Amniotic epithelial cell (primary cell): ENCODE results near the genes LRMDA and KCNMA1.

DNA sequence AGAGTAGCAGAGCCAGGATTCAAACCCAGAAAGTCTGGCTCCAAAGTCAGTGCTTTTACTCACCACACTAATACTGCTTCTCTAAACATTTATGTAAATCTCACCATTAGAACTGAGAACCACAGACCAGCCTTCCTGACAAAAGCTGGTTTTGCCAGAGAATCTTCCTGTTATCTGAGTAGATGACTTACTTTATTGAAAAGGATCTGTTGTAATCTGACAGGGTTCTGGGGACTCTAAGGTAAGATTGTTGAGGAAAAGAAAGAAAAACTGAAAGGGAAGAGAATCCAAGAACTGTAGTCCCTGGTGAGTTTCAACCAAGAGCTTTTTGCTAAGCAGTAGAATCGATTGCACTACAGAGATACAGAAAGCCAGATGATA, 153.5 kb upstream of the KAT6B start:
- RRBS, result no CpG with 5 or more reads among the region's 1 CpG

DNA sequence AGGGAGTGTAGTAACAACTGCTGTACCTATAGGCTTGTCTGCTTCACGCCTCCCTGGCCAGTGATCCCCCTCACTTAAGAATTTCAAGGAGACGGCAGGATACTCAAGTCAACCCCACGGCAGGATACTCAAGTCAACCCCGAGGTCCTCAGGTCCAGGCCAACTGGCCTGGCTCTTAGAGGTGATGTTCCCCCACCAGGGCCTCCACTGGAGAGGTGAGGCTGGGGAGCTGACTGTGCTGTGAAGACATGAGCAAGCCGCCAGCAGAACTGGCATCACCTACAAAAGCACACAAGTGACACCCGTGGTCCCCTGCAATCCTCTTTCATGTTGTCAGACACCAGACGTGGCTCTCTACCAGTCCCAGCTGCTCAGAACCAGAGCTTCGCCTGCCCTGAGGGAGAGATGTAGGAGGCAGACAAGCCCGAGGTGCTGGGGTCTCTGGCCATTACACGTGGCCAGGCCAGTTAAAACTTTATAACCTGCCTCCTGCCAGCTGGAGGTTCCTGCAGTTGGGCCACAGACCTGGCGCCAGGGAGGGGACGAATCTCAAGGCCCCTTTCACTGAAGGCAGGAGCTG, 2.3 kb downstream of the COMTD1 start:
- RRBS, result no CpG with 5 or more reads among the region's 12 CpGs

DNA sequence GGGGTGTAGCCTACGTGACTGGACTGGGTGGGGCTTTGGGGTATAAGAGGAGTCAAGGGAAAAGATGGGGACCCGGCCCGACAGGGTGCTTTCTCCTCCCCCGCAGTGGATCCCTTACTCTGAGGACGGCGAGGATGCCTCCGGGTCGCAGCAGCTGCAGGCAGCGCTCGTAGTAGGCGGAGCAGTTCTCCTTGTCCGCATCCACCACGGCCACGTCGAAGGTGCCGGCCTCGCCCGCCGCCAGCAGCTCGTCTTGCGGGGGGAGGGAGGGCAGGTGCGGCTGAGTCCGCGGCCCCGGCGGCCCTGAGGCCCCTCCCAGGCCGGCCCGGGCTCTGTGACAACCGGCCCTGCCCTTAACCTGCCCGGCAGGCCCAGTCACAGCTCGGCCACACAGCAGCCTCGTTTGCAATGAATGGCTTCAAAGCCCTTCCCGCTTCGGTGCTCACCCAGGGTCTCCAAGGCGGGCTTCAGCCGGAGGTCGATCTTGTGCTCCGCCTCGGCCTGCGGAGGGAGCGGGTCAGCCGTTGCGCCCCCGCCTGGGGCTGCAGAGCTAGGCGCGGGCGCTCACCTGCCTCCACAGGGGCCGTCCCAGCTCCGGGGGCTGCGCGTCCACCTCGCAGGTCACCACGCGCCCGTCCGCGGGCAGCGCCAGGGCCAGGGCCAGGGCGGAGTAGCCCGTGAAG, 1.1 kb downstream of the COMTD1 start:
- RRBS, result 1% methylated on average over 24 of the region's 60 CpGs

GRCh38 chr10:75306859-75307191, 71.1 kb upstream of the COMTD1 start:
- RRBS, result no CpG with 5 or more reads among the region's 2 CpGs

DNA sequence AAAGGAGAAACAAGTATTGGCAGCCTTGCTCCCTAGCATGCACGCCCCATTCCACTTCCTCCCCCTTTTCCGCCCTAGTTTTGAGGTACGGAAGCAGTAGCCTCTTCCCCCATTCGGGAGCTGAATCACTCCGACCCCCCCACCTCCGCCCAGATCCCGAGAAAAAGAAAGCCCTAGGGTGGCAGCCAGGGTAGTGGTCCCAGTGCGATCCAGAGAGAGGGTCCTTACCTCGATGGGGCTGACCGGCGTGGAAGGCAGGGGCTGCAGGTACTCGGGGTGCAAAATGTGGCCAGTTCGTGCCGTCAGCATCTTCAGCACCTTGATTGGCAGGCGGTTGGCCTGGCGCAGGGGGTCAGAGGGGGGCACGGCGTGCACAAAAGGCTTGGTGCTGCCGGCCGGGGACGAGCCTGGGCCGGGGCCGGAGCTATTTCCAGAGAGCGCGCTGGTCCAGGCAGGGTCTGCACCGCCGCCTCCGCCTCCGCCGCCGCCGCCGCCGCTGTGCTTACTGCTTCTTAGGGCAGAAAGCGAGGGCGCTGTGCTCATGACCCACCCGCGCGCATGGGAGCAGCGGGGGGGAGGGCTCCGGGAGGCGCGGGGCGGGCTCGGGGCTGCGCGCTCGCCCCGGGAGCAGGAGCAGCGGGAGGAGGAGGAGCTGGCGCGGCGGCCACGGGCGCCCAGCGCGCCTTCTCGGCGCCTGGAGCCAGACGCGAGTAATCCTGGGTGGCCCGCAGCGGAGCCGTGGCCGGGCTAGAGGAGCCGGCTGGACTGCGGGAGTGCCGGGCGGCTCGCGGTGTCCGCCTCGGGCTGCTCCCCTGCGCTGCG, 476 bp downstream of the ZNF503 start:
- RRBS, result 2% methylated on average over 17 of the region's 75 CpGs

GRCh38 chr10:75404753-75405905, 3.6 kb upstream of the ZNF503 start:
- RRBS, result 7% methylated on average over 10 of the region's 82 CpGs

DNA sequence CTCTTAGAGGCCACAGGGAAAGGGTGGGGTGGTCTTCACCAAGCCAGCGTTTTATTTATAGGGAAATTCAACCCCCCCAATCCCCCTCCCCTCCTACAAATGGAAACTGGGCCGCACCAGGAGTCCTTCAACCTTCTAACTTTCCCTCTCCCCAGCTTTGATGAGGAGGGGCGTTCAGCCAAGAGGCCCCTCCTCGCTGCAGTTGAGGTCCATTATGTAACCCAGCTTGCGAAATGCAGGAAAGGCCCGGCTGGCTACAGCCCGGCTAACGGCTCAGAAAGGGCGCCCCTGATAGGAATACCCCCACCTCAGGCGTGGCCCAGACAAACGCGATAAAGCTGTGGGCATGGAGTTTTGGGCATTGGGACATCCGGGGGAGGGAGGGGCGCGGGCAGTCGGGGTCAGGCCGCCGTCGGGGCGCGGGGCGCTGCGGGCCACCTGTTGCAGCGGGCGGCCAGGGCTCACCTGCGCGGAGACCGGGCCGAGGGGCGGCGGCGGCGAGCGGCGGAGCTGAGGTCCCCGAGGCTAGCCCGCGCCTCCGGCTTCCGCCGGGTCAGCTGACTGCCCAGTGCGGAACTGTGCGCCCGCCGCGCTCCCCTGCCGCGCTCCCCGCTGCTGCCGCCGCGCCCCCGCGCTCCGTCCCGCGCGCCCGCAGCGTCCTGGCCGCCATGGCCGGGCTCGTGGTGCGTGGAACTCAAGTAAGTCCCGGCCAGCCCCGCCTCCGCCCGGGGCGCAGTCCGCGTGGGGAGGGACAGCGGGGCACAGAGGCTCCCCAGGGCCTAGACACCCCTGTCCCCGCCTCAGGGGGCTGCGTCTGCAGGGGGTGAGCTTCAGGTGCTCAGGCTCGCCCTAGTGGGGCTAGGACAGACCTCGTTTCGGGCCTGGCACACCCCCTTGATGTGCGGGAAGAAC, at the start of gene LRMDA:
Gene LRMDA (plus strand): TSS at position 568 of the 912 bp plus-strand sequence.
- RRBS, result 2% methylated on average over 12 of the region's 78 CpGs

DNA sequence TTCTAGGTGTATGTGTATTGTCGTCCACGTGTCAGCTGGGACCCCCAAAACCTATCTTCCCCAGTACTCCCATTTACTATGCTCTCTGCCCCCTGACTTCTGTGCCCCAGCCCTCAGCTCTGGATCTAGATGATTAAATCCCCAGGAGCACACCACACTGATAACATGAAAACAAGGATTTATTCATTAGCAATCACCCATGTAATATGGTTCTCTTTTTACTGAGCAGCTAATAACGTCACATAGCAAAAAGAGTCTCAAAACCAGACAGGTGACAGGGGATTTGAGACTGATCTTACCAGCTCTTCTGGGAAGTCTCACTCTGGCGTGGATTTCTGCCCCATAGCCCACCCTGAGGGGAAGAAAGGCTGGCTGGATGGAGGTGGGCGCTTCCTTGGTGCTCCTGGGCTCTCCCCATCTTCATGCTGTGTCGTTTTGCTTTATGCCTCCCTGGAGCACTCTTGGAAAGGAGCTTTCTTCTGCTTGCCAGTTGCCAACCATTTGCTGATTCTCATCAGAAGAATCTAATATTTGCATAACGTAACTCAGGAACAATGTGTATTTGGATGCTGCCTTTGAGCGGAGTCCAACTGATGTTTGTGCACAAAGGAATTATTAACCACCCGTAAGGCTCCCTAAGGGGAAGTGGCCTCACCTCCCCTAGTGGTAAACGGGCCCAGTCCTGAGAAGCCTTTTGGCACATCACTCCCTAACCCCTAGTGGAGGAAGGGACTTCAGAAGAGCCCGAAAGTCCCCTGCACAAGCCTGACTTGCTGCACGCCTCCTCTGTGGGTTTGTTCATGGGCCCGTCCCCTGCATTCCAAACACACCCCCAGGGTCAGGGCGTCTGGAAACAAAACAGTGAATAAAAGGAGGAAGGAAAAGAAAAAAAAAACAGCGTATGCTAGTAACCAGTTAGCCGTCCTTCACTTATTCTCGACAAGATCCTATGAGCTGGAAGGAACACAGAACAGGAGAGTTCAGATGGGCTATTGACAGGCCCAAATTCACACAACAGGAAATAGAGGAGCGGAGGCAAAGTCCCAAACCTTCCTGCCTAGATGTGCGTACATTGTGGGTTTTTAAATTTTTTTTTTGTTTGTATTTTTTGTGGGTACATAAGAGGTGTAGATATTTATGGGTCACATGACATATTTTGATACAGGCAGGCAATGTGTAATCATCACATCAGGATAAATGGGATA, 602.1 kb downstream of the LRMDA start:
- RRBS, result no CpG with 5 or more reads among the region's 19 CpGs

DNA sequence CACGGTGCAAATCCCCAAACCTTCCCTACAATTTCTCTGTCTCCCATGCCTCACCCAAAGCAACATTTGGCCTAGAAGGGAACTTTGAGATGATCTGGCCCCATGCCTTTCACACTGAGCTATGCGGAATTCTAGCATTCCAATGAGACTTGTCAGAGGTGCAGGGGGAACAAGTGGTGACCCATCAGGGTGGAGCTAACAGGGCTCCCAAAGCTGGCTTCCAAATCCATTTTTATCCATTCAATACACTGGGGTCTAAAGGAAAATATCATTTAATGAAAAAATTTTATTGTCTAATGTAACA, 1000.9 kb downstream of the LRMDA start:
- RRBS, result no CpG with 5 or more reads among the region's 2 CpGs

- RRBS, result no CpG with 5 or more reads among the region's 9 CpGs
These were observed 1001.9 kb downstream of the LRMDA start for GRCh38 chr10:76432958-76434040.

DNA sequence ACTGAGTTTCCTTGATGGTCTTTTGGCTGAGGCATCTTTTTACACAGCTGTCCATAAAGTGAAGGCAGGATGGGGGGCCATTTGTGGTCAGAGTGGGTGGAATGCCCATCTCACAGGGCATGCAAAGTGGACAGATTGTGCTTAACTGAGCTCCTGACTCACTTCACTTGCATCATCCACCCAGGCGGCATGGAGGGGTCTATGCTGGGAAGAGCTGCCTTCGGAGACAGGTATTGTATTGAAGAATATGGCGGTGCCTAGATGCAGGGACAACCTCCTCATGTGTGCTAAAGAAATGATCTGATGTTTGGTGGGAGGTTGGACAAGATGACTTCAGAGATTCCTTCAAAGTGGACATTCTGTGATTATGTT, 905.2 kb downstream of the KCNMA1 start:
- RRBS, result no CpG with 5 or more reads among the region's 3 CpGs

DNA sequence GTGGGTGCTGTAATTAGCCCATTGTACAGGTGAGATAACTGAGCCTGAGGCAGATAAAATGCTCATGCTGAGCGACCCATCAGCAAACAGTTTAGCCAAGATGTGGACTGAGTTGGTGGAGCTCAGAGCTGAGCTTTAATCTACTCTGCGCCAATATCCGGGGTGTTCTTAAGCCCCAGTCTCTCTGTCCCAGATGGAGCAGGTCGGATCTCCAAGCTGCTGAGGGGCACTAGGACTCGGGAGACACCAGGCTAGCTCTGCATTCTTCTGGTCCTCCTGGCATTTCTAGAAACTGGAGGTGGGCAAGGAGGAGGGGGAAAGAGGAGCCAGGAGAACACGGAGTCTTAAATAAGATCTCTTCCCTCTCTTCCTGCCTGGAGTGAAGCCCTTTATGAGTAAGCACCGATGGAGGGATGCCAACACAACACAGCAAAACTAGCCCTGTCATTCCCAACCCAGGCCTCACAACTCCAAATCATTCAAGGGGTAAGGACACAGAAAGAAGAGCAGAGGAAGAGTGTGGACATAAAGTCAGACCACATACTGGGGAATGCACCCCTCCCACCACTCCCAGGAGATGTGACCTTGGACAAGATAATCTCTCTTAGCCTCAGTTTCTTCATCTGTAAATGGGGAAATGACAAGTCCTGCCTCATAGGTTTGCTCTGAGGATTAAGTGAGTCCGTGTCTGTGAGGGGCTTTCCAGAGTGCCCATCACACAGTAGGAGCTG, 458.3 kb downstream of the KCNMA1 start:
- RRBS, result no CpG with 5 or more reads among the region's 8 CpGs

DNA sequence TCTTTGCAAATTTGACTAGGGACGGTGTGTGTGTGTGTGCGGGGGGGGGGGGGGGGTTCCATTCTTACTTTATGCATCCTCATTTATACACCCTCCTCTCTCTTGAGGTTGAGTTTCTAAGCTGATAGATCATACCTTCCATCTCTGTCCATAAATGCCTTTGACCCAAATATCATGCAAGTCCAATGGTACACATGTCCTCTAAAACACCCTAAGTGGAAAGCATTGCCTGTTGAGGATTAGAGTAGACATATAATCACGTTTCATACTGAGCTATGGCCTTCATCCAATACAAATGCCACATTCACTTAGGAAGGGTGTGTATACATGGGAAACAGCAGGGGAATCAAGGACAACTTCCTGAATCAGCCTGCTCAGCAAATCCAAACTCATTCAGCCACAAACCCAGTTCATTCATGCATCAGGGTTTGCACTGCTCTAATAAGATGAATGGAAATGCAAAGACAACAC, 350.8 kb downstream of the KCNMA1 start:
- RRBS, result no CpG with 5 or more reads among the region's 3 CpGs

GRCh38 chr10:77305641-77305958, 332.0 kb downstream of the KCNMA1 start:
- RRBS, result no CpG with 5 or more reads among the region's 2 CpGs

DNA sequence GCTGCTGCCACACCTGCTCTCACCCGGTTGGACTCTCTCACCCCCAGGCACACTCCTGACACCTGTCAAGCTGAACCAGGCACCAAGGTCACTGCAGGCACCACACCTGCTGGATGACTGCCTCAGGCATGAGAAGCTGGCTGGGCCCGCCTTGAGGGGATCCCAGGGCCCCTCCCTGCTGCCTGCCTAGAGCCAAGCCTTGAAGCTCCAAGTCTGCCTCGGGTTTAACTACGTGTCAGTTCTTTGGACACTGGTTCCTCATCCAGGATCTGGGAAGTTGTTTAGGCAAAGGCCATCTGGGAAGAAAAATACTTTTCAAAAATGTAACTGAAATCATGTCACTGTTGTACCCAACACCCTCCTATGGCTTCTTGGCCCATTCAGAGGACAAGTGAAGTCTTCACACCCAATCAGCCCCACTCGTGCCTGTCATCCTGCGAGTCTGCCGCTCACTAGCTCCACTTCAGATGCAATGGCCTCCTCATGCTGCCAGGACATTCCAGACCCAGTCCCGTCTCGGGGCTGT, 227.3 kb downstream of the KCNMA1 start:
- RRBS, result no CpG with 5 or more reads among the region's 9 CpGs

DNA sequence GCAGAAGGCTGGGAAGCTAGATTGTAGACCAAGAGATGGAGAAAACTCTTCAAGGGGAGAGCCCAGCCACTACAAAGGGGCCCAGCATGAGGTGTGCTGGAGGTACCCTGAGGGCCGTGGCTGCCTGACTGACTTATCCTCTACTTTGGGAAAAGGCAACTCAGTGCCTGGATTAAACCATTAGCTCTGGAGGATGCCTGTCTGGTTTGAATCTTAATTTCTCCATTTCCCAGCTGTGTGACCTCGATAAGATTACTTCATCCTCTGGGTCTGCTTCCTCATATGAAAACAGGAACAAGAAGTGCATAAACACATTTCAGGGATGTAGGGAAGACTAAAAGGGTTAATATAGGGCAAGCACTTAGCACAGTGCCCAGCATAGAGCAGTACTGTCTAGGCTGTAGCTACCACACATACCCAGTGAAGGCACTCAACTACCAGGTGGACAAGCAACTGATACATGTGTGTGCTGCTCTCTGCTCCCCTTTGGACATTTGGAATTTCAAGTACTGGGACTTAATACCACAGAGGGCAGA, 85.4 kb downstream of the KCNMA1 start:
- RRBS, result no CpG with 5 or more reads among the region's 2 CpGs

GRCh38 chr10:77562540-77563300, 74.9 kb downstream of the KCNMA1 start:
- RRBS, result no CpG with 5 or more reads among the region's 5 CpGs

DNA sequence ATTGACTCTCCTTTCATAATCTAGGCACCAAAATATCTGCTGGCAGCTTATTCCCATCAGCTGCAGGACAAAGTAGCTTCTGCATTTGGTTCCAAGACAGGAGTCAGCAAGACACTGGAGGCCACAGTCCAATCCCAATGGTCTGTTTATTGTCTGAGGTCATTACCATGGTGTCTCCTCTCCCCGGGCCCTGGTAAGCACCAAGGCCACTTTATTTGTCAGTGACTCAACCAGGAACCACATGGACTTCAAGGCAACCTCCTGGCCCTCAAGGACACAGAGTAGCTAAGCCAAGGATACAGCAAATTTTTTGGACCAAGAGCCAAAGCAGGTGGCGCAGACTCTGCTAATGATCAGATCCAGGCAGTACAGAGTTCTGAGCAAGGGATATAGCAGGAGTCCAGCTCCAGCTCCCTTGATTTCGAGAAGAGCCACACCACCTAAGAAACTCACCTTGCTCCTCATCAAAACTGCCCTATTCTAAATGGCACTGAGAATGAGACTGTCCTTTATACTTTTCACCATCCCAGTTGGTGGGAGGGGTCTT, 36.0 kb downstream of the KCNMA1 start:
- RRBS, result no CpG with 5 or more reads among the region's 3 CpGs

GRCh38 chr10:77609715-77610141, 27.9 kb downstream of the KCNMA1 start:
- RRBS, result no CpG with 5 or more reads among the region's 5 CpGs

GRCh38 chr10:77637108-77638172, at the start of gene KCNMA1:
TSS of gene KCNMA1 (minus strand) at chr10:77637808.
- RRBS, result 2% methylated on average over 30 of the region's 134 CpGs